Skeletal muscle satellite cell (primary cell): ENCODE results near the genes CNKSR2, DDX53, APOO, EIF2S3 and ZFX.

GRCh38 chrX:21373962-21374831 is at the start of gene CNKSR2:
Gene CNKSR2 (plus strand): TSS chrX:21374418.
- CAGE, long polyA plus RNA, result no peak

GRCh38 chrX:21374832-21375414 is 705 bp downstream of the CNKSR2 start:
- CAGE, long polyA plus RNA, result no peak

DNA sequence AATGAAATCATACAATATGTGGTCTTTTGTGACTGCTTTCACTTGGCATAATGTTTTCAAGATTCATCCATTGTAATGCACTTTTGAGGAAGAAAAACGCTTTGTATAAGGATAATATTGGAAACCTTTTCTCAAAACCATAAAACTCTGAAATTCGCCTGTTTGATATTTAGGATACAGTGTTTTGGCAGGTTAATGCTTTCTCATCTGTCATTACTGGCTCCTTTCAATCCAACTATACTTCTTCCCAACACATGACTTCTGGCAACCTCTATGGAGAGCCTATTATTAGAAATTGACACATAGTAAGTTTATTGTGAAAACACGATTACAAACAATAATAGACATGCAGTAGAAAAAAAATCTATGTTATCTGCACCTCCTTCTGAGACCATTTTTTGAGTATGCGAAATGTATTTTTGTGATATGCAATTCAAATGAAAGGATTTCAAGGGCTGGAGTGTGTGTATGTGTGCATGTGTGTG is 4.6 kb upstream of the KLHL34 start:
- CAGE, long polyA plus RNA, result no peak

DNA sequence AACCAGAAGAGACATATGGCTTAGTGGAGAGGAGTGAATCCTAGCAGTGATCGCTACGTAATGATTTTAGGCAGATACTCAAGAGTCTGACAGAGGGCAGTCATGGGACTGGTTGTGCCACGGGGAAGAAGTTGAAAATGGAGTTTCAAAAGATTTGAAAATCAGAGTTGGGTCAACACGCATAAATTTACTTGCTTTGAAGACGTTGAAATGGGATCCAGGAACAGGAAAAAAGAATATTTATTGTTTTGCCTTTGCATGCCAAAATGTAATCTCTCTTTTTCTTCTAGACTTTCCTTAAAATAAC is 8.2 kb upstream of the SMS start:
- CAGE, long polyA plus RNA, result no peak

DNA sequence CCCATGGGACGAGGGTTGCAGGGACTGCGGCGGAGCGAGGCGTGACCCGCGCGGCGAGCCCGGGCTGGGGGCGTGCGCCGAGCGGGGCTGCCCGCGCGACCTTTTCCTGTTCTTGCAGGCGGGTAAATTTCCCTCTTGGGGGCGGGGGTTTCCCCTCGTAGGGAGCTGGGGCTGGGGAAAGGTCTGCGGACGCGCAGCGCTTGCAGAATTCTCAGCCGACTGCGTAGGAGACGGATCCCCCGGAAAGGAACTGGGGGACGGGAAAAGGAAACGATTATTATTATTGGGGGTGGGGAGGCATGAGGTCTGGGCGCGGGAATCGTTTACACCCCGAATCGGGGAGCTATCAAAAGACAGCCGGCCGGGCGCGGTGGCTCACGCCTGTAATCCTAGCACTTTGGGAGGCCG is 741 bp downstream of the SMS start:
- CAGE, long polyA plus RNA, result no peak

DNA sequence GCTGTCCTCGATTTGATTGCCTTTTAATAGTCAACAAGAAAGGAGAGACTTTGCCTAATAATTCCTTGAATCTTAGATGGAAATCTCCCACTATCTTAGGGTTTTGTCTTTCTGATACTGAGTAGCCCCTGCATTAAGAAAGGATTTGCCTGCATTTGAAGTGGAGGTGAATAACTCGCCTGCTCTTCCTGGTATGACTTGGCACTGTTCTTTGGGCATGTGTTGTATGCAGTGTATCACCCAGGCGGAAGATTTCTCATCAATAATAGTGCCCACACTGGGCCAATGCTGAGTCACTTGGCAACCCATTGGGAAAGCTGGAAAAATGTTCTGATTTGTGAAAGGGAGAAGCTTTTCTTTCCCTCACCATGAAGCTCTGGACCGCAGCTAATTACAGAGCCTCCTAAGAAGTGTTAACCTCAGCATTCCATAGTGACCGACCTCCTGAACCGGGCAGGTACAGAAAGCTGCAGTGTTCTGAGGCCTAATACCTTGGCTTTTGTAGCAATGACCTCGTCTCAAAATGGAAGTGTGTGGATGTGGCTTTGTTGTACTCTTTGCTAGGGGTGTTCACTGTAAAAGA is 104.2 kb downstream of the PHEX start:
- CAGE, long polyA plus RNA, result no peak

DNA sequence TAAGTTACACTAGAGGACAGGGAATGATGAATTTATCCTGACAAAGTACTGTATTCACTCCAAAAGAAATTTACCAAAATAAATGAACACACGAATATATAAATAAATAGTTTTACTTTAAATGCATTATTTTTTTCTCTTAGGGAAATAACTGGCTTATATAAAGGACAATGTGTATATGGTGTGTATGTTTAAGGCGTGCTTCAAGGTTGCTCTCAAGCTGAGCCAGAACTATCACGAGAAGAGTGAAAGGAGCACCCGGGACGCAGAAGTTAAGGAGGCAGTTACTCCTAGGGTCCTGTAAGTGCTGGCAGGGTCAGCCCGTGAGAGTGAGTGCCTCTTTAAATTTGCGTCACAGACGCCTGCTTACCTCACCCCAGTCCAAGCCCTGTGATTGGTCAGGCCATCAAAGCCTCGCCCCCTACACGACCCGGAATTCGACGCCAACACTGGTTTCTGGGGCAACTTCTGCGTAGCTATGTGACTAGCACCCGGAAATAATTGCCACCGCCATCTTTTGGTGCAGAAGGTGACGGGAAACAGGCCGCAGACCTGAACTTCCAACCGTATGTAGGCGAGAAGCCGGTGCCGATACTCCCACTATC is at the start of gene DDX53:
TSS of gene DDX53 (plus strand) at position 513 of the 605 bp plus-strand sequence.
- CAGE, long polyA plus RNA, result no peak

DNA sequence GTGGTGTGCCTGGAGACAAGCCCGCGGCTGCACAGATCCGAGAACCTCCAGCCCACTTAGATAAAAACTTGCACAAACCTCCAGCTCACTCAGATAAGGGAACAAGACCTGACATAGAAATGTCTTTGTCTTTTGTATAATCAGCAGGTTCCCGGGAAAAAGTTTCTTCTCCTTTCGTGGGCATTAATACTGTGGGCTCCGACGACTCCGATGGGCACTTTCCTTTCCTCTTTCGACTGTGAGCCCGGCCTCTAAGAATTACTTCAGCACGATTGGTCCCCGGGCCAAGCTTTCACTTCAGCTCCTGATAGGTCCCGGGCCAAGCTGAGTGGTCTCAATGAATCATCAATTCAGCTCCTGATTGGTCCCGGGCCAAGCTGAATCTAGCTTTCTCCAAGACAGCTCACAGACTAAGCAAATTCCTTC is 32.5 kb downstream of the PRDX4 start:
- CAGE, long polyA plus RNA, result no peak

DNA sequence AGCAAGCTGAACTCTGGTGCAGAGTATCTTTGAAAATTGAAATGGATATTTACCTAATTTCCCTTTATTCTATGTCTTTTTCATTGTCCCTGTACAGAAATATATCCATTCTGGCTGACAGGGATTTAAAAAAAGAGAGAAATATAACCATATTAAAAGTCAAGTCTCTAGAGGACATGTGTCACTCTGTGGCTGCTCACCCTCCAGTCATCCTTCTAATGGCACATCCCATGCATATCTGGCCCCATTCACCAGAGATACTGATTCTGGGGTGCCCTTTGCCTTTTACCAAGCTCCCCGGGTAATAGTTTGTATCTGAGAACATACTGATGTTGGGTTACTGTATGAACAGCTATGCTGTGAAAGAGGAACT is 55.9 kb downstream of the SAT1 start:
- CAGE, long polyA plus RNA, result no peak

DNA sequence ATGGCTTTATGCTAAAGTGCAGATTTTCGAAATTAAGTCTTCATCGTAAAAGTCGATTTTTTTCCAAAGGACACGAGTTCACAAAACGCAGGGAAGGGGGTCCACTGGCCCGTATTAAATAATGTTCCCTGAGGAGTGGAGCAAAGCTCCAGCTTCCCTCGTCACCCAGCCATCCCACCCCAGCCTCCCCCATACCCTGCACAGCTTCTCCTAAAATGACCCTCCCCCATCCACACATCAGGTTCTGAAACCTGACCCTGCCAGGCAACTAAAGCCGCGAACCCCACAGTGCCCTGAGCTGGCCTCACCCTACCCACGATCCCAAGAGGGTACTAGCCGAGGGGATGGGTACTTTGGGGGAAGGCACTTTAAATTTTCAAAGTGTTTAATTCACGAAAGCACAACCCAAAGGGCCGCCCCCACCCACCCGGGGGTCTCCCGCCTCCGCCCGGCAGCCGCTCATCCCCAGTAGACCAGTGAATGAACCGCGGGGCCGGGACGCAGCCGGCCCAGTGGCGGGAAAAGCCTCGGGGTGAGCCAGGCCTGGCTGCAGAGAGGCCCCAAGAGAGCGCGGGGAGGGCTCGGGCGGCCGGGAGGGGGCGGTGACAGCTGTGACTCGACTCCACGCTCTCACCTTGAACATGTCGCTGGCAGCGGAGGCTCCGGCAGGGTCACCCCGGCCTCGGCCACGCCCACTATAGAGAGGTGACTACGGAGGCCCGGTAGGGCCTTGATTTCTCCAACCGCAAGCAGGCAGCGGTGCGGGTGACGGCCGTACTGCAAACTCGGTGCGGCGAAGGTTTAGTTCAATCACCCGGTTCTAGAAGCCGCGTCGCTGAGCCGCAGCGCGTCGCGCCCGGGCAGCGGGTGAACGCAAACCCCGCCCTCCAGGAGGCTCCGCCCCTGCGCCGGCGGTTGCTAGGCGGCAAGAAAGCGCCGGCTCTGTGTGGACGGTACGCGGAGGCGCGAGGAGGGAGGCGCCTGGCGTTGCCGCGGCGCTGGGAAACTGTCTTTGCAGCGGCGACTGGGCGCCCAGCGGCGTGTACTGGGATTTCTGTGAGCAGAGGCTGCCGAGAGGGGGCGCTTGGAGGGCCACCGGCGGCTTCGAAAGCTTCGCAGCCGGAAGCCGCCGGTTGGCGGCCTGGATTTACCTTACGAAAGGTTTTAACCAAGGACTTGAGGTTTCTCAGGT is at the start of gene APOO:
TSS of gene APOO (minus strand) at position 879 of the 1,192 bp plus-strand sequence.
- CAGE, long polyA plus RNA, result start-site peak on the minus strand centred at position 853 of the sequence, 45 bp wide, 13 and 5 reads in 2 replicates

GRCh38 chrX:24050519-24050794 is 4.3 kb upstream of the EIF2S3 start:
- CAGE, long polyA plus RNA, result no peak

- CAGE, long polyA plus RNA, result start-site peak on the plus strand at chrX:24054906-24055007, 290 and 149 reads in 2 replicates
Observed at GRCh38 chrX:24054074-24055110, at the start of gene EIF2S3. Gene EIF2S3 (plus strand): TSS chrX:24054956.

- CAGE, long polyA plus RNA, result no peak
Observed at GRCh38 chrX:24077181-24078060, 22.7 kb downstream of the EIF2S3 start.

DNA sequence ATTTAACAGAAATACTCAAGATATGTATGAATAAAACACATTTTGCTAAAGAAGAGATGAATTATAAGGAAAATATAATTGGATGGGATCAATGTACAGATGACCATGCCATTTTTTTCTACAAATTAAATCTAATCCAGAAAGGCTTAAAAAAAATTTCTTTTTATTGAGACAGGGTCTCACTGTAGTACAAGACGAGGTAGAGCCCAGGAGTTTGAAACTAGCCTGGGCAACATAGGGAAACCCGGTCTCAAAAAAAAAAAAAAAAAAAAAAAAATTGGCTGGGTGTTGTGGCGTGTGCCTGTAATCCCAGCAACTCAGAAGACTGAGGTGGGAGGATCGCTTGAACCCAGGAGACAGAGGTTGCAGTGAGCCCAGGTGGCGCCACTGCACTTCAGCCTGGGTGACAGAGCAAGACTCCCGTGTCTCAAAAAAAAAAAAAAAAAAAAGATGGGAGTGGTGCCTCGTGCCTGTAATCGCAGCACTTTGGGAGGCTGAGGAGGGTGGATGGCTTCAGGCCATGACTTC is 26.7 kb downstream of the EIF2S3 start:
- CAGE, long polyA plus RNA, result no peak

- CAGE, long polyA plus RNA, result no peak
Observed at GRCh38 chrX:24148886-24149906, at the start of gene ZFX. Gene ZFX (plus strand): TSS chrX:24149729.

GRCh38 chrX:24181970-24183107 is 32.8 kb downstream of the ZFX start:
- CAGE, long polyA plus RNA, result no peak

- CAGE, long polyA plus RNA, result no peak
Observed at GRCh38 chrX:25006912-25007604, 8.7 kb downstream of the ARX start.

DNA sequence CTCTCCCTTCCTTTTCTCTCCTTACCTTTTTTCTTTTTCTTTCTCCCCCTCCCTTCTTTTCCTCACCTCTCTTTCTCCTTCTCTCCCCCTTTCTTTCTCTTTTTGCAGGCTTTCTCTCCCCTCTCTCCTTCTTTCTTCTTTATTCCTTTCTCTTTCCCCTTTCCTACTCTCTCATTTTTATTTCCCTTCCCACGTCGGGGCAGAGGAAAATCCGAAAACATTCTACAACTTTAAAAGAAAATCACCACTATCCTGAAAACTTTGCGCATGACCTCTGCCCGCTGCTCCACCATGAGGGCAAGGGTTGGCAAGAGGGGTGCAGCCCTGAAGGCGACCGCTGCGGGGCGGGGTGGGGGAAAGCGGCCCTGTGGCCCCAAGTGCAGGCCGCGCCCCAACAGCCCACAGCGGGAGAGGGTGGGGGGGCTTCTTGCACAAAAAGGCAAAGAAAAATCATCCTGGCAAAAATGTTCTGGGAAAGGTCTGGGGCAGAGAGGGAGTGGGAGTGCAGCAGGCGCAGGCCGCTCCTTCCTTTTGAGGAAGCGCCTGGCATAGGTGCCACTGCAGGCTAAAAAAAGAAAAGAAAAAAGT is 1.6 kb downstream of the ARX start:
- CAGE, long polyA plus RNA, result no peak

DNA sequence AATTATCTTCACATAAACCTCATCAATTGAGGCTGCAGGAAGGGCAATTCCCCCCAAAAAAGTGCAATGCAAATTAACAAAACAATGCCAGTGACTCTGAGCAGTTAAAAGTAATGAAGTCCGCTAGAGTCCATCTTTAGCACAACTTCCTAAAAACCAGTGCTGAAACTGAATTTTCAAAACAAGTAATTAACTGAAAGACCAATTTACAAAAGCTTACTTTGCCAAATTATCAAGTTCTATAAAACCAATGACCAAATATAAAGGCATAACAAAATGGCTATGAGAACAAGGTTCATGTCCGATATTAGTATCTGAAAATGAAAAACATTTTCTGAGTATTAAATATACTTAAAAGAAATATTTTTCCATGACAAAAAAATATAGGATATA is 309.1 kb downstream of the PPP4R3C start:
- CAGE, long polyA plus RNA, result no peak

GRCh38 chrX:27350504-27351042 is 112.6 kb downstream of the PPP4R3C start:
- CAGE, long polyA plus RNA, result no peak